ENCODE results near the genes NBPF8 and PPIAL4D.

- PRO-cap, result no peak
Measured at GRCh38 chr1:119742226-119743284, 26.1 kb downstream of the HMGCS2 start.

- PRO-cap, result no peak
Measured at GRCh38 chr1:119748708-119749260, 19.9 kb downstream of the HMGCS2 start.

DNA sequence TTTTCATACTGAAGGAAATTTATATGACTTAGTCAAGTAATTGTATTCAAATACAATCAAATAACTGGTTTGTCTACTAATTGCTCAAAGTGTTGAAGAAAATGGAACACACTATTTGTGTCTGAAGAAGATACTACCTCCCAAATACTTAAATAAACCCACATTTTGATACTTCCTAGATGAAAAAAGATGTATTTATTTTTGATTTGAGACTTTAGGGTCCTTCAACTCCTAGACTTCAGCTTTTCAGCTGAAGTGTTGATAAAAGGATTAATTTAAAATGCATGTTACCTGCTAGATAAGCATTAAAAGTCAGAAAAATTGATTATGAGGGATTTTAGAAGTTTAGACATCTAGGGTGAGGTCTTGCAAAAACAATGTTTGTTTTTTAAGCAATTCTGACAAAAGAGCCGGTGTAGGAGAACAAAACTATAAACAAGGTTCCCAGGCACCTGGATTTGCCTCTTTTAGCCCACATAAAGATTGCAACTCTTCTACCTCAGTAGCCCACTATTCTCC lies 4.1 kb upstream of the HMGCS2 start:
- PRO-cap, result no peak

GRCh38 chr1:119778401-119778782 lies 9.7 kb upstream of the HMGCS2 start:
- PRO-cap, result no peak

- PRO-cap, result no peak
Measured at GRCh38 chr1:119779204-119779611, 10.5 kb upstream of the HMGCS2 start.

DNA sequence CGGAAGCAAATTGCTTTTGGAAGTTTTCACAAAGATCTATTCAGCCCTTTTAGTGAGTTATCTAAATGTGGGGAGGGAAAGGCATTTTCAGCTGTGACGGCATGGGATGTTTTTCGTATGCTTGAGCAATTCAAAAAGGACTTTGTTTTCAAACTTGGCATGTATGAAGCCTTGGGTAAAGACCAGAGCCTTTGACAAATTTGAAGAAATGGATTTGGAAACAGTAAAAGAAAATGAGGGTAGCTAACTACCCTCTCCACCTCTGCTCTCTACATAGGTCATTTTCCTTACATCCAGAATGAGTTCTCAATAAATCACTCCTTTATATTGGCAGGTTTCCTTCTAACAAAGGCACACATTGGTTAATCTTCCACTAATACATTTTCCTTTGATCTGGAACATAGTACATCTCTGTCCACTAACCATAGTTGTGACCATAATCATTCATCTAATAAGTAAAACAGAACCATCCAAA lies 66.1 kb upstream of the ADAM30 start:
- PRO-cap, result no peak

GRCh38 chr1:120132110-120132407 lies 44.3 kb downstream of the SEC22B start:
- PRO-cap, result no peak

GRCh38 chr1:120341231-120342362 lies 73.2 kb upstream of the NBPF8 start:
- PRO-cap, result bidirectional peak, plus-strand start at chr1:120342000, minus-strand start at chr1:120342009

DNA sequence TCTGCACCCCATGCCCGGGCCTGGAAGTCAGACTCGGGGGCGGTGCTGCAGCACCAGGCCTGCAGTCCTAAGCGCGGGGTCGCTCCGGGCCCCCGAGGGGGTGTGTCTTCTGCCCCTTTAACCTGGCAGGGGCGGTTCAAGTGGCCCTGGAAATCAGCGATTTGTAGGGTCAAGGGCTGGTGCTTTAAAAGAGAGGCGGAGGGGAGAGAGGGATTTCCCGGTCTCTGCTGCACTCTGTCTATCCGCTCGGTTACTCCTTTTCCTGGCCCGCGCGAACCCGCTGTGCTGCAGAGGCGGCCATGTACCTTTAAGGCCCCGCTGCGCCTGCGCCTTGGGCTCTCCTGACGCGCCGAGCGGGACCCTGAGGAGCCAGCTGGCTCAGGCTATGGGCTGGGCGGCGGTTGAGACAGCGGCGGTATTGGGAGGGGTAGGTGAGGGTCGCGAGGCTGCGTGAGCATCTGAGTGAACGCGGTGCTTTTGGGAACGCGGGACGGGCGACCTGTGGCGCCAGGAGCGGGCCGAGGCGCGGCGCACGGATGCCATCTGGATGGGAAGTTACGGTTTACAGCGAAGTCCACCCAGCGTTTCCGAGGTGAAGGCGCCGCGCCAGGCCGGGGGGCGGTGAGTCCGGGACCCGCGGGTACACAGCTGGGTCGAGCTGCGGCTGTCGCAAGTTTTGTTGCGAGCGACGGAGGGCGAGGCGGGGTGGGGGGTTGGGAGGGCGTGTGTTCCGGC lies at the start of gene NBPF8:
TSS of gene NBPF8 (plus strand) at position 352 of the 735 bp plus-strand sequence.
- PRO-cap, result no peak

GRCh38 chr1:120491676-120492161 lies 76.9 kb downstream of the NBPF8 start:
- PRO-cap, result no peak

DNA sequence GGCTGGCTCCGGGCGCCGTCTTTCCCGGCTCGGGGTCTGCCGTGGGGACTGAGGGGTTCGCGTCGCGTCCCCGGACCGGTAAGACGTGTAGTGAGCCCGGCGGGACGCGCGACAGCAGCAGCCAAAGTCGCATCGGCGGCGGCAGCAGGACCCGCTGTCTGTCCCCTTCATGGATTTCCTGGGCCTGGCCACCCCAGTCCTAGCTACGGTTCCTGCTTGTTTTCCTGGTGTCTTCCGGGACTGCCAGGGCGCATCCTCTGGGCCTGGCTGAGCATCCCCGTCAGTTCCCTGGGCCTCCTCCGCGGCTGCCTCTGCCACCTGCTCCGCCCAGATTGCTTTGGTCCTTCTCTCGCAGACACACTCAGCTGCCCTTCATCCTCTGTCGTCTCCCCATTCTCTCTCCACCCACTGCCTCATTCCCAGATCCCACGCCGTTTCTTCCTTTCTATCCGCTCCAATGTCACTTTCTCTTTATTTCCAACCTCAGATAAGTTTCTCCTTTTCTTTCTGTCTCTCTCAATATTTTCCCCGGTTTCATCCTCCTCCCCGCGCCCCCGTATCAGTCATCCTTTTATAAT lies 22.5 kb upstream of the NOTCH2NLR start:
- PRO-cap, result no peak

DNA sequence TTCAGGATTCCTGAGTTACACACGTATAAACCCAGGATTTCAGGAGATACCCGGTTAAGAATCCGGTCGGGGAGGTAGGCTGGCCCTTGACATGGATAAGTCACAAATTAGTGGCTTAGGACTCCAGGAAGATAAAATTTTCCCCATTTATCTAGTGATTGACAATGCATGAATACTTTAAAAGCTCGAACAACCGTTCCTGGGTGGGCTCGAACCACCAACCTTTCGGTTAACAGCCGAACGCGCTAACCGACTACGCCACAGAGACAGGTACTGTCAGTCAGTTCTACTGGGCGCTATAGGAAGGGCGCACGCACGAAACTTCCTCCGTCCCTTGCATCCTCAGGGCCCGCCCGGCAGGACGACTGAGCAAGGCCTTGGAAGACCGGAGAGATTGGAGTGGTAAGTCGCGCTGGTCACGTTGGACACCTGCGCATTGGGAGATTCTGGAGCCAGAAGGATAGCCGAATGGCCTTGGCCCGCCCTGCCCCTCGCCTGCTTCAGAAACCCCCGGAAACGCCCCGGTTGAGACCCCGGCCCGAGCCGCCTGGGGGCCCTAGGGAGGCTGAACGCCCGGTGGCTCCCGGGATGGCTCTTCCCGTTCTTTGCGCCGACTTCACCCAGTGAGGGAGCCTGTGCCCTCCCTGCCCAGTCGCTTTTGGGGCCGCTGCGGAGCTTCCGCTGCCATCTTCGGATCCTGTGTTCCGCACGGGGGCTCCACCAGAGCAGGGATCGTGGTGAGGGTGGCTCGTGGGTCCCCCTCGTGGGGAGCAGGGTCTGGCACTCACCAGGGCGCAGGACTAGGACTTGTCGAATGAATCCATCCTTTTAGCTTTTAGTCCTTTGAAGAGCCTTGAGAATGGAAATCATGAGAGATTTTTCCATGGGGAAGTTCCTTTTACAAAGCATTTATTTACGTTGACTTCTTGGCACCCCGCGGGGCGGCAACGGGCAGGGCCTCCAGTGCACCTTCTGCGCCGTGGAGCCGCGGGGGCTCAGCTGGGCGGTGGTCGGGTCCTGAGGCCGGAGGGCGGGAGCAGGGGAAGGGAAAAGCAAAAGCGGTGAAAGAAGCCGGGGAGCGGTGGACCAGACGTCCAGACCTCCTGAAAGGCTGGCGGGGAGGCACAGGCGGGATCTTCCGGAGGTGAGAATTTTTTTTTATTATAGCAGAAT lies 45.1 kb upstream of the PPIAL4A start:
- PRO-cap, result no peak

DNA sequence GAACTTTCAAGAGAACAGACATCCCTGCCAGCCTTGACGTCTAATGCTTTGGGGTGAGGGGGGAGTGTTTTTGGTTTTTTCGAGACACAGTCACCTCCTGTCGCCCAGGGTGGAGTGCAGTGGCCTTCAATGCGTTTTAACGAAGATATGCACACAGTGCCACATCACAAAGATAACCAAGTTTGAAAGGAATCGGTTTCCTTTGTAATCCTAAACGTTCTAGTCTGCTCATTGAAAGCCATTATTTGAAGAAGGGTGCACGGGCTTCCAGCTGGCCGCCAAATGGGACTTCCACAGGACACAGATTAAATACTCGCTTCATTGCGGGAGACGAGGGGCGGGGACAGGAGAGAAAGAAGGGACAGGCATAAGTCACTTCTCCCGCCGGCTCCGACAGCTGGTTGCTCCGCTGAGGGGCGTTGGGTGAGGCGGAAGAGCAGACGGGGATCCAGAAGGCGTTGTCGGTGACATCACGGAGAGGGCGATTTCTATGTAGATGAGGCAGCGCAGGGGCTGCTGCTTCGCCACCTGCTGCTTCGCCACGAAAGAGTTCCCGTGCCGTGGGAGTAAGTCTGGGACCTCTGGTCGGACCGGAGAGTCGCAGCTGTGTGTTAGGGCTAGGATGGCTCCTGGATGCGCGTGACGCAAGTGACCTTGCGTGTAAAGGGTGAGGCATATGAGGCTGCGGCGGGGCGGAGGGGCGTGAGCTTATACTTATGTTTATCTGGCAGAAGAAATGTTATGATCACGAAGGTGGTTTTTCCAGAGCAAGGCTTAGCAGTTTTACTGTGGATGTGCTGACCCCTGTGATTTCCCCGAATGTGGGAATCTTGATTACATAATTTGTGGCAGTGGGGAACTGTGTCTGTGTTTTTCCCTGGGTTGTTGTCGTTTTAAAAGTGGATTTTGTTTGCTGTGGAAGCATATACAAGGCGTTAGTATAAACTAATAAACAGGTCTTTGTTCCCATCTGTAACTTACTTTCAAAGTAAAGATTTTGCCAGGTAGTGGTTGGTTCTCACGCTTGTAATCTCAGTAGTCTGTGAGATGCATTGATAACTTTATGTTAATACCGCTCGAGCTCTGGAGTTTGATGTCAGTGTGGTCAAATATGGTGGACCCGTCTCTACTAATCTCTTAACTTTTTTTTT lies 52.7 kb downstream of the PPIAL4A start:
- PRO-cap, result bidirectional peak, plus-strand start at position 711 of the sequence, minus-strand start at position 425 of the sequence

- PRO-cap, result no peak
Measured at GRCh38 chr1:121098377-121098745, 85.8 kb downstream of the FAM72B start.

DNA sequence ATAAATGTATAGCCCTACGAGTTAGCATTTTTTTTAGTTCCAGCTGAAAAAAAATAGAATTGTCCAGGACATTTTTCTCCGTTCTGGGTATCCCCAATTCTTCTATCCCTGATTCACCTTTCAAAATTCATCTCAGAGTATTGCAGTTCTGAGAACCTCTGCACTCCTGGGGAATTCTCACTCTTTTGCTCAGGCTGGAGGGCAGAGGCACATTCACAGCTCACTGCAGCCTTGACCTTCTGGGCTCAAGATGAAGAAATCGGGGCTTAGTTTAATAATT lies 337.1 kb downstream of the SRGAP2C start:
- PRO-cap, result no peak

- PRO-cap, result no peak
Measured at GRCh38 chr1:143497303-143497986, 408.3 kb downstream of the H3-7 start.

- PRO-cap, result no peak
Measured at GRCh38 chr1:143699771-143699993, 206.1 kb downstream of the H3-7 start.

- PRO-cap, result no peak
Measured at GRCh38 chr1:144988534-144989061, 106.5 kb downstream of the SRGAP2B start.

GRCh38 chr1:145242076-145242448 lies at the start of gene PPIAL4D:
Gene PPIAL4D, minus strand, starts transcription at chr1:145242174.
- PRO-cap, result no peak

GRCh38 chr1:145475243-145475678 lies 49.9 kb upstream of the NBPF20 start:
- PRO-cap, result no peak